Gastrocnemius medialis (tissue), 3 donors: ENCODE measurements around the gene MRPL23.

DNA sequence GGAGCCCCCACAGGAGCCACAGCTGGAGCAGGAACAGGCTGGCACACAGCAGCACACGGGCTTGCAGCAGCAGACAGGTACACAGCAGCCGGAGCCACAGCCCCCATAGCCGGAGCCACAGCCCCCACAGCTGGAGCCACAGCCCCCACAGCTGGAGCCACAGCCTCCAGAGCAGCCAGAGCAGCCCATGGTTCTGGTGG is 166 bp downstream of the KRTAP5-3 start:
- PRO-cap: no peak
- RAMPAGE, long total RNA, 3 experiments: no peak in any of the 3 experiments

DNA sequence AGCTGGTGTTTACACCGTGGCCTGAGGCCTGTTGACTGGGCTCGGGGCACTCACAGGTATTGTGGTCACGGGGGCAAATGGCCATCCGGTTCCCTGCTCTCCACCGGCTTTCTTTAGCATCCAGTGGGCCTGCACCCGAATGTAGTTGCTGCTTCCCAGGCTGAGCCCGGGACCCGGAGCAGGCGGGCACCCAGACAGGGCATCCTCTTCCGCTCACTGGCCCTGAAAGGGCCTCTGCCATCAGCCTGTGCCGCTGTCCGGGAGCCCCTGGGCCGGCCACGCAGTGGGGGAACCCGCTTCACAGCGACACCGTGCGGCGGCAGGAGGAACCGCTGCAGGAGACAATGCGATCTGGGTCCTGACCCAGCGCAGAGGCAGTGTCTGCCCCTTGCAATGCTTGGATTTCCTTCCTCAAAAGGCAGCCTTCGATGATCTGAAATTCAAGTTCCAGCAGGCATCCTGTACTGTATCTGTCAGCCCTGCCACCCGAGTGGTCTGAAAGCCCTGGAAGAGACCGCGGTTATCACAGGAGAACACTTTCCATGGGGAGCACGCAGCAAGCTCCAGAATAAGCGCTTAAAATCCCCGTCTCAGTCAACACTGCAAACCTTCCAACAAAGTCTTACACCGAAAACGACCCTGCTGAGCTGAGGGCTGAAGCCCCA is 768 bp upstream of the KRTAP5-5 start:
- PRO-cap: no peak
- RAMPAGE, long total RNA, 3 experiments: no peak in any of the 3 experiments

GRCh38 chr11:1682280-1682941 is 14.6 kb upstream of the KRTAP5-6 start:
- PRO-cap: no peak
- RAMPAGE, long total RNA, 3 experiments: no peak in any of the 3 experiments

DNA sequence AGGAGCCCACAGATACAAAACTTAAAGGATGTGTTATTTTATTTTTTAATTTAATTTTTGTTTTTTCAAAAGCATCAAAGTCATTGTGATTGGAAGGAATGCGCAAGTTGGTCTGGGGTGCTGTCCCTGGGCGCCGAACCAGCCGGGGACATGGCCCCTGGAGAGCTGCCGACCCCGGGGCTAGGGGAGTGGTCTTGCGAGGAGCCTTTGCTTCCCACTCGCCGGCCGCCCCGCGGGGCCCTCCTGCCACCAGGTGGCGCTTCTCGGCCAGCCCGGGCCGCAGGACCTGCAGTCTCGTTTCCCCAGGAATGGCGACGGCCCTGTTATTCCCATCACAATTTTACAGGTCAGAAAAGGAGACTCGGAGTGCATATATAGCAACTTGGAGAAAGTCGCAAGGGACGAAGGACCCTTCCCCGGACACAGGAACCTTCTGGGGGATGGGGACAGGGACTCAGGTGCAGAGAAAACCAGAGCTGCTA is 3.8 kb upstream of the KRTAP5-6 start:
- PRO-cap: no peak
- RAMPAGE, long total RNA, 3 experiments: no peak in any of the 3 experiments

DNA sequence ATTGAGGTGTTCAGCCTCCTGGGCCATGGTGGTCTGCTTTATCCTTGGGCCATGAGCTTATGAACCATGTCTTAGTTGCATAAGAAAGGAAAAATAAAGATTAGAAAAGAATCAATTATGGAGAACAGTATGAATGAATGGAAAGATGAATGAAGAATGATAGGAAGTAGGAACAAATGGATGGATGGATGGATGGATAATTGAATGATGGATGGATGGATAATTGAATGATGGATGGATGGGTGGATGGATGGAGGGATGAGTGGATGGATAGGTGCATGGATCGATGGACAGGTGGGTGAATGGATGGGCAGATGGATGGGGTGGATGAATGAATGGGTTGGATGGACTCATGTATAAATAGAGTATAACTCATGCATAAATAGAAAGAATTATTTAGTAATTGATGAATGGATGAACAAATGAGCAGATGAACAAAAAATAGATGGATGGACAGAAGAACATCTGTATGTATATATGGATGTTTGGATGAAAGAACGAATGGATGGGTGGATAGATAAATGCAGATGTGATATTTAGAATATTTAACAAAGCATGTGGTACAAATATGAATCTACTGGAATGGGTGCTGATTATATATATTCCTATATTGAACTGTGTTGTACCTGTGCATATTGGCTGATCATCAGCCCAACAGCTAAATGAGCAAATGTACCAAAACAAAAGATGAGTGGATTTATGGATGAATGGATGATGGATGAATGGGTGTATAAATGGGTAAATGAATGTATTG is 7.4 kb downstream of the LSP1 start:
- PRO-cap: no peak
- RAMPAGE, long total RNA, 3 experiments: no peak in any of the 3 experiments

DNA sequence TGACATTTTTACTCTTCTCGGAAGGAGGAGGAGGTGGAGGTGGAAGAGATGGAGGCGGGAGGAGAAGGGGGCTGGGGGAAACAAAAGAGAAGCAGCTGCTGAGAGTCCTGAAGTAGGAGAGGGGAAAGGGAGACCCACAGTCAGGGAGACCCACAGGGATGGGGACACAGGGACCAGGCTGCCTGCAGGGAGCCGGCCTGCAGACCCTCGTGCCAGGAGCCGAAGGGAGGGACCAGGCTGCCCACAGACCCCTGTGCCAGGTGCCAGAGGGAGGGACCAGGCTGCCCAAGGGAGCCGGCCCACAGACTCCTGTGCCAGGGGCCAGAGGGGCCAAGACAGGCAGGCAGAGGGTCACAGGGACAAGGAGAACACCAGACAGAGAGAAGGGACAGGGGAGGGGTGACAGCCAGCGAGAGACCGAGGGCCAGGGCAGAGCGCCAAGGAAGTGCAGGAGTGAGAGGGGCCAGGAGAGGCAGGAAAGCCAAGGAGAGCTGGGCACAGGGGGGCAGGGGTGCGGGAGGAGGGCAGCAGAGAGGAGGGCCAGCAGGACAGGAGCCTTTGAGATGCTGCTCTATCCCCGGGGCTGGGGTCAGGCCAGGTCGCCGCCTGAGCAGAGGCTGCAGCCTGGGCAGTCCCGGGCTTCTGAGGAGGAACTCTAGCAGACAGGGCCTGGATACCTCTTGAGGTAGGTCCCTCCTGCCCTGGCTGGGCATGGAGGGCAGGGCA is 11.9 kb downstream of the LSP1 start:
- PRO-cap: no peak
- RAMPAGE, long total RNA, 3 experiments: no peak in any of the 3 experiments

DNA sequence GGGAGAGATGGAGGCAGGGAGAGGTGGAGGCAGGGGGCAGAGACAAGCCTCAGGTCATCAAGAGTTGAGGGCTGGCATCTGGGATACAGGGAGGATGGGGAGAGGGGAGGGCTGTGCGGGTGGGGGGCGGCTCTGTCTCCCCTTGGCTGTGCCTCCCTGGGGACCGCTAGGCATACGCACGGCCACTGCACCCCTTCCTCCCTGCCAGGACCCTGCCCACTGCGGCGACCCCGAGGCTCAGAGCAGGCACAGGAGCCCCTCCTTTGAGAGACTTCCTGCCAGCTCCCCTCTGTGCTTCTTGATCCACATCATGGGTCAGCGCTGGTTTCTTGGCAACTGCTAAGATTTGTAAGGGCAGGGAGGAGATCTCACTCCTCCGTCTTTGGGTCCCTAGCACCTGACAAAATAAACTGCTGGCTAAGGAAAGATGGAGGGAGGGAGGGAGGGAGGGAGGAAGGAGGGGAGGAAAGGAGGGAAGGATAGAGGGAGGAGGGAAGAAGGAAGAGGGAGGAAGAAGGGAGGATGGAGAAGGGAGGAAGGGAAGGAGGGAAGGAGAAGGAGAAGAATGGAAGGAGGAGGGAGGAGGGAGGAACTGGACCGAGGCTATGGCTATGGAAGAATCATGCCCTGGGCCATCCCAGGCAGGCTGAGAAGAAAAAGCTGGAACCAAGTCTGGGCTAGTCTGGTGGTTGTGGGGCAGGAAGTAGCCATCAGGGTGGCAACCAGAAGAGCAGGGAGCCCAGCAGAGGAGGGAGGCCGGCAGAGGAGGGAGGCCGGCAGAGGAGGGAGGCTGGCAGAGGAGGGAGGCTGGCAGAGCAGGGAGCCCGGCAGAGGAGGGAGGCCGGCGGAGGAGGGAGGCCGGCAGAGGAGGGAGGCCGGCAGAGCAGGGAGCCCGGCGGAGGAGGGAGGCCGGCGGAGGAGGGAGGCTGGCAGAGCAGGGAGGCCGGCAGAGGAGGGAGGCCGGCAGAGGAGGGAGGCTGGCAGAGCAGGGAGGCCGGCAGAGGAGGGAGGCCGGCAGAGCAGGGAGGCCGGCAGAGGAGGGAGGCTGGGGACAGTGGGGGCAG is 18.3 kb downstream of the PRR33 start:
- PRO-cap: no peak
- RAMPAGE, long total RNA, 3 experiments: no peak in any of the 3 experiments

- PRO-cap: no peak
- RAMPAGE, long total RNA, 3 experiments: no peak in any of the 3 experiments
Measured at GRCh38 chr11:1881738-1882143, 10.0 kb downstream of the PRR33 start.

- PRO-cap: unidirectional peak, minus-strand start at chr11:1920768; unidirectional peak, minus-strand start at chr11:1920795; bidirectional peak, plus-strand start at chr11:1921244, minus-strand start at chr11:1921164; bidirectional peak, plus-strand start at chr11:1921346, minus-strand start at chr11:1921293
- RAMPAGE, long total RNA, 3 experiments: no peak in any of the 3 experiments
Measured at GRCh38 chr11:1920323-1921622, 1.3 kb downstream of the TNNT3 start.

DNA sequence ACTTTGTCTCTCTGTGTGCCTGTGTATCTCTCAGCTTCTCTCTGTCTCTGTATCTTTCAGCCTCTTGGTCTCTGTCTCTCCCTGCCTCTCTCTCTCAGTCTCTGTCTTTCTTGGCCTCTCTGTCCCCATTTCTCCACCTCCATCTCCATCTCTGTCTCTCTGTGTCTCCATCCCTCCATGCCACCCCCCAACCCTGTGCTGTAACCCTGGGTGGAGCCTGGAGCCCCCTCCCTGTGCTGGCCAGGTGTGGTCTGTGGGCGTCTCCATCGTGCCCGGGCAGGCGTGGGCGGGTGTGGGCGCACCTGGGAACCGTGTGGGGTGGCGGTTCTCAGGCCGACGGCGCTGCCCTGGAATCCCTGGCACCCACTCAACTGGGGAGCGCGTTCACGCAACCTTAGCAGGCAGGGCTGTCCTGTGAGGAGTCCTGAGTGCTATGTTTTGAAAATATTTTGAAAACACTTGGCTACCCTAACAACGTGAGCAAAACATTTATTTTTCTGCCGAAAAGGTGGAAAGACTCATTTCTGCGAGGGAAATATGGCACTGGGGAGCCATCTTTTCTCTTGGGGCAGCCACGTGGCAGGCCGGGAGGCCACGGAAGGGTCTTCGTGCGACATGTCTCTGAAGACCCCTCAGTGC is 4.7 kb downstream of the TNNT3 start:
- PRO-cap: no peak
- RAMPAGE, long total RNA, 3 experiments: no peak in any of the 3 experiments

- PRO-cap: no peak
- RAMPAGE, long total RNA, 3 experiments: no peak in any of the 3 experiments
Measured at GRCh38 chr11:1925567-1925816, 6.0 kb downstream of the TNNT3 start.

GRCh38 chr11:1946962-1947417 is at the start of gene MRPL23:
MRPL23 (plus strand) TSS chr11:1947332.
- PRO-cap: no peak
- RAMPAGE, long total RNA, 3 experiments: start-site peak on the plus strand in 2 of 3 experiments, at chr11:1947328-1947354 at its widest, 30 to 58 reads per replicate

GRCh38 chr11:2138077-2139061 is 820 bp downstream of the IGF2 start:
- PRO-cap: unidirectional peak, minus-strand start at chr11:2138636
- RAMPAGE, long total RNA, 3 experiments: start-site peak on the minus strand in 1 of 3 experiments, at chr11:2138253-2138380 at its widest, 20 reads per replicate

DNA sequence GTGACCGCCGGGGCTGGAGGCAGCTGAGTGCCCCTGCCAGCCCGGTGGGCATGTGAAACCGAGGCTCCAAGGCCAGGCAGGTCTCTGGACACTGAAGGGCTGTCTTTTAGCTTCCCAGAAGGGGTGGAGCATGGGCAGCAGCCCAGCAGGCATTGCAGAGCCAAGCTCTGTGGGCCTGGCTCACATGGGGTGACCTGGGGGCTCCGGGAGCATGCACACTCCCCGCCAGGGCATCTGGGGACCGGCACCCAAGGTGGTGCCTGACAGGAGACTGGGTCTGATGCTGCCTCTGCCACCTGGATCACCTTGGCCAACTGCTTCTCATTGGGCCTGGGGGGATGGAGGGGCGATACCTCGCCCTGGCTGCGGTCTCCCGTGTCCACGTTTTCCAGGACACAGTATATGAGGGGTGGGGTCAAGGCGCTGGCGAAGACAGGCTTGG is 3.6 kb downstream of the INS start:
- PRO-cap: no peak
- RAMPAGE, long total RNA, 3 experiments: no peak in any of the 3 experiments

GRCh38 chr11:2161361-2161807 is 375 bp upstream of the INS start:
- PRO-cap: no peak
- RAMPAGE, long total RNA, 3 experiments: no peak in any of the 3 experiments

GRCh38 chr11:2304248-2304873 is 2.5 kb downstream of the TSPAN32 start:
- PRO-cap: no peak
- RAMPAGE, long total RNA, 3 experiments: no peak in any of the 3 experiments

GRCh38 chr11:2335591-2336115 is 33.8 kb downstream of the TSPAN32 start:
- PRO-cap: no peak
- RAMPAGE, long total RNA, 3 experiments: no peak in any of the 3 experiments

- PRO-cap: no peak
- RAMPAGE, long total RNA, 3 experiments: no peak in any of the 3 experiments
Measured at GRCh38 chr11:2385067-2385647, 8.0 kb downstream of the CD81 start.

DNA sequence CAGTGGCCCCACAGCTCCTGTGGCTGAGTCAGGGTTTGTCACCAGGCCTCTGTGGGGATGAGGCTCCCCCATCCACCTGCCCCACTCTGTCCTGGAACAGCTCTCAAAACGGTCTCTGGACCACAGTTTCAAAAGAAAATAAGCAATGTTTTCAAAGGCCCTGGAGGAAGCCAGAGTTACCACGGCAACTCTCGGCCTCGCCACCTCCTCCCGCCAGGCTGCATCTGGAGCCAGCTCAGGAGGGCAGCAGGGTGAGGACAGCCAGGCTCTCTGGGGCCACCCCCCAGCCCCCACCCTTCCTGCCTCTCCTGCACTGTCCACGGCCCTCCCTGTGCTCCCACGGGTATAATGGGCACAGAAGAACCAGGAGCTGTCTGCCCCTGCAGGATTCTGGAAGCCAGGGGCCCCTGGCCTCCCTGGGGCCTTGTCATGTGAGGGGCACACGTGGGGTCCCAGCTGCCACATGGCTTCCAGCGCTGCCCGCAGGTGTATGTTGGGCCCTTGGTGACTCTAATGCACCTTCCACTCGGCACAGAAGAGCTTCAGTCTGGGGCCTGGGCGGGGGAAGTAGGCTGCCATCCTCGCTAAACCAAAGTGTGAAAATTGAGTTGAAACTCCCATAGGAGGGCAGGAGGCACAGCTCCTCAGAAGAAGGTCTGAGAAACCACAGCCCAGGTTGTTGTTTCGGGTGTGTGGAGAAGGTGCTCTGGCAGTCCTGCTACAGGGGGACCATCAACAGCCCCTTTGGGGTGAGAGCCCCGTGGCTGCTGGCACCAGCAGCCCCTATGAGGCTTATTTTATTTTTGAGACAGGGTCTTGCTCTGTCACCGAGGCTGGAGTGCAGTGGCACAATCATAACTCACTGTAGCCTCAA is 10.4 kb downstream of the CD81 start:
- PRO-cap: no peak
- RAMPAGE, long total RNA, 3 experiments: no peak in any of the 3 experiments

GRCh38 chr11:2393190-2393983 is 7.2 kb upstream of the TSSC4 start:
- PRO-cap: no peak
- RAMPAGE, long total RNA, 3 experiments: no peak in any of the 3 experiments